ENCODE results near the genes RTEL1, SAMD10 and LKAAEAR1.

- CAGE, long polyA plus RNA: no peak
- RRBS: 96% methylated on average over 5 of the region's 58 CpGs
These were observed 15.8 kb upstream of the HELZ2 start for GRCh38 chr20:63589528-63590580.

- CAGE, long polyA plus RNA: no peak
- RRBS: 18% methylated on average over 26 of the region's 65 CpGs
These were observed 11.8 kb downstream of the STMN3 start for GRCh38 chr20:63641231-63642000.

- CAGE, long polyA plus RNA: no peak
- RRBS: 1% methylated on average over 8 of the region's 58 CpGs
These were observed 11.2 kb downstream of the STMN3 start for GRCh38 chr20:63642001-63642502.

- CAGE, long polyA plus RNA: start-site peak on the plus strand at chr20:63658298-63658357, 973 and 368 reads in 2 replicates
- RRBS: under 1% methylated on average over 34 of the region's 92 CpGs
These were observed at the start of gene RTEL1 for GRCh38 chr20:63658080-63659291. RTEL1 (plus strand) TSS chr20:63658312.

DNA sequence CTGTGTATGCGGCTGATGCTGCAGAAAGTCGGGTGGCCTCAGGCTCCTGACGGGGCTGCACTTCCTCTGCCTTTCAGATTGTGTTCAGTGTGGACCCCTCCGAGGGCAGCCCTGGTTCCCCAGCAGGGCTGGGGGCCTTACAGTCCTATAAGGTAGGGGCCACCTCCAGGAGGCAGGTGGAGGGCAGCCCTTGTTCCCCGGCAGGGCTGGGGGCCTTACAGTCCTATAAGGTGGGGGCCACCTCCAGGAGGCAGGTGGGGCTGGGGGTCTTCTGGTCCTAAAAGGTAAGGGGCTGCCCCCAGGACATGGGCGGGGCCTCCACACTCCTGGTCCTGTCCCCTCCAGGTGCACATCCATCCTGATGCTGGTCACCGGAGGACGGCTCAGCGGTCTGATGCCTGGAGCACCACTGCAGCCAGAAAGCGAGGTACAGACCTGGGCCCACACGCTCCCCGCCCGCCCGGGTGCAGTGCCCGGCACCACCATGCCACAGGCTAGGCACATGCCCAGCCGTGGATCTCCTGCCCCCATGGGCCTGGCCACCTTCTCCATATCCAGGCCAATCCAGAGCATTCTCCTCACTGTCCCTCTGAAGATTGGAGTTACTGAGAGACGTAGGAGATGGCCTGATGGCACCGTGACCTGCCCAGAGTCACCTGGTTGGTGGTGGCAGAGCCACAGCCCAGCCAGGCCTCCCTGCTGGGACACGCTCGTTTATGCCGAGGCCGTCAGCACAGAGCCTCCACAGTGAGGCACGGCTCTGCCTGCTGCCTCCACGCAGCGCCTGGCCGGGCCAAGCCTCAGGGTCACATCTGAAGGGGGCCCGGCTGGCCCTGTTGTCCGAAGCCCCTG lies 10.8 kb upstream of the TNFRSF6B start:
- CAGE, long polyA plus RNA: no peak
- RRBS: 96% methylated on average over 7 of the region's 28 CpGs

GRCh38 chr20:63698792-63699784 lies 2.6 kb downstream of the TNFRSF6B start:
- CAGE, long polyA plus RNA: no peak
- RRBS: 48% methylated on average over 7 of the region's 26 CpGs

DNA sequence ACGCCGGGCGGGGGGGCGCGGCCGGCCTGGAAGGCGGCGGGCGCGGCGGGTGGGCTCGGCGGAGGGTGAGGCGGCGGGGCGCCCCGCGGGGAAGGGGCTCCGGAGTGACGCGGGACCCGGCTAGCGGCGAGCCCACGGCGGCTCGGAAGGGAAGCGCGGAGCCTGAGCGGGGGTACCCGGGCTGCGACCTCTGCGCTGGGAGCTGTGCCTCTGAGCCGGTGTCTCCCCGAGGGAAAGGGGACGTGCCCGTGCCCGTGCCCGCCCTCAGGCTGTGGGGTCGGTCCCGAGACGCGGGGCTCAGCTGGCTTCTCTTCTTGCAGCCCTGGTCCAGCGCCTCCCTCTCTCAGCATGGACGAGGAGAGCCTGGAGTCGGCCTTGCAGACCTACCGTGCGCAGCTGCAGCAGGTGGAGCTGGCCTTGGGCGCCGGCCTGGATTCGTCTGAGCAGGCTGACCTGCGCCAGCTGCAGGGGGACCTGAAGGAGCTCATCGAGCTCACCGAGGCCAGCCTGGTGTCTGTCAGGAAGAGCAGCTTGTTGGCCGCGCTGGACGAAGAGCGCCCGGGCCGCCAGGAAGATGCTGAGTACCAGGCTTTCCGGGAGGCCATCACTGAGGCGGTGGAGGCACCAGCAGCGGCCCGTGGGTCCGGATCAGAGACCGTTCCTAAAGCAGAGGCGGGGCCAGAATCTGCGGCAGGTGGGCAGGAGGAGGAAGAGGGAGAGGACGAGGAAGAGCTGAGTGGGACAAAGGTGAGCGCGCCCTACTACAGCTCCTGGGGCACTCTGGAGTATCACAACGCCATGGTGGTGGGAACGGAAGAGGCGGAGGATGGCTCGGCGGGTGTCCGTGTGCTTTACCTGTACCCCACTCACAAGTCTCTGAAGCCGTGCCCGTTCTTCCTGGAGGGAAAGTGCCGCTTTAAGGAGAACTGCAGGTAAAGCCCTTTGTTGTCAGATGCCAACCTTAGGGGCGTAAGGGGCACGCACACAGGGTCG lies 690 bp downstream of the ZGPAT start:
- CAGE, long polyA plus RNA: no peak
- RRBS: 4% methylated on average over 32 of the region's 83 CpGs

DNA sequence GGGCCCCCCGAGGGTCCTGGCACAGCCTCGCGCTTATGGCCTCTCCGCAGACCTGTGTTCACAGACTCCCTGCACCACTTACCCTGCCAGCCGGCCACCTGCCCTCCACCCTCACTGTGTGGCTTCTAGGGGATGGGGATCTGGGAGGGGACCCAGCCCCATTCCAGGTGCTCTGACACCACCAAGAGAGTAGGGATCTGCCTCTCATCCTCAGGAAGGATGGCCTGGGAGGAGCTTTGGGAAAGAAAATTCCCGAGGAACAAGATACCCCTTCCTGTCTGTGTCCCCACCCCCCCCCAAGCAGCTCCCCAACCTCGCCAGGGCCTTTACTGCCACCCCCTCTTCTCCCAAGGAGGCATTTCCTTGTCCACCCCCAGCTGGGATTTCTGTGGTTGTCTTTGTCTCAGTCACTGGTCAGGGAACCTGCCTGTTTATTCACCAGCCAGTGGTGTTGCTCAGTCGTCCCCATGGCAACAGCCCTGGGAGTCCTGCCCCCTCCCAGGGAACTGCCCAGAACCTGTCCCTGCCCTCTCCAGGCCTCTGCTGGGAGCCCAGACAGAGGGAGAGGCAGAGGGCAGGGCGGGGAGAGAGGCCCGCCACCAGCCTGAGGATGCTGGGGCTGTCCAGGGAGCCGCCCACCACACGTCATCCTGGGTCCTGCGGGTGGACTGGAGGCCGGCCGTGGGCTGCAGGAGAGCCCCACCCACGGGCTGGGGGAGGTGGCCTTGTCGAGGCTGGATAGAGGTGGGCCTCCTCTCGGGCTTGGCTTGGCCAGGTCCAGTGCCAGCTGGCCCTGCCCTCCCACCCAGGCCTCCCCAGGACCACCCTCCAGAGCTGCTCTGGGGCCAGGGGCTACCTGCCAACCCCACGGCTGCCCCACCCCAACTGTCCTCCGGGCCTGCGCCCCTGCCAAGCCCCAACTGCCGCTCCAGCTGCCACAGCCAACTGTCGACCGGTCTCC lies 3.9 kb upstream of the ZBTB46 start:
- CAGE, long polyA plus RNA: no peak
- RRBS: 40% methylated on average over 5 of the region's 24 CpGs

DNA sequence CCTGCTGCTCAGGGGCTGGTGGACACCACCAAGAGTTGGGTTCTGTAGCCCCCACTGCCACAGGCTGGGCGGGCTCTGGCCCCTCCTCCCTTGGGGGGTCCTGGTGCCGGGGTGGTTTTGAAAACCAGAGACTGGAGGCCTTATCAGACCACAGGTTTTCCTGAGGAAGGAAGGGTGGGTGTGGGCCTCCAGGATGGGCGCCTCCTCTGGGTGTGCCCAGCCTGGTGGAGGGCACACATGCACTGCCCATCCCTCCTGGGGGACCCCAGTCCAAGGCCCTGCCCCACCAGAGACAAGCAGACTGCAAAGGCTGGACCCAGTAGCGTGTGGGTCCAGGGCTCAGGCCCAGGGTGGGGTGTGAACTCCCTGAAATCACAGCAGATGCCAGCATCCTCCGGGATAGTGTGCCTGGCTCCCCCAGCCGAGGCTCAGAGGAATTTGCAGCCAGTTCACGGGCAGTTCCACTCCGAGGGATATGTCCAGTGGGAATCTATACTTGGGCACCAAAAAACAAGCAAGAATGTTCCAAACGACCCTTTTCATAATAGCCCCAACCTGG lies 13.5 kb upstream of the ZBTB46 start:
- CAGE, long polyA plus RNA: no peak
- RRBS: no CpG with 5 or more reads among the region's 9 CpGs

DNA sequence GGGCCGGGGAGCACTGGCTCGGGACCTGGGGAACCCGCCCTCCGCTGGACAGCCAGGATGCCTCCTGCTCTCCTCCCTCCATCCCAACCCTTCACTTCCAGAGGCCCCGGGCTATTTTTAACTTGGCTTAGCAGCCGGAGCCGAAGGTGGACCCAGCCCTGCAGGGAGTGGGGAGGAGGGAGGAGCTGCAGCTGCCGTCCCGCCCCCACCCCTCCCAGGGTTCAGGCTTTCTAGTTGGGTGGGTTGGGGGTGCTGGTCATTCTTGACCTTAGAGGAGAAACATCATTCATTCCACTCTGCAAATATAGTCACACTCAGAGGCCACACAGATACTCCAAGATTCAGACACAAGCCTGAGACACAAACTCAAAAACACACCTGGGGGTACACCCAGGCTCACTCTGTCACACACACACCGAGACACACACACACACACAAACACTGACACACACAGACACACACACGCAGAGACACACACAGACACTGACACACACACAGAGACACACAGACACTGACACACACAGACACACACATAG lies 14.7 kb upstream of the ABHD16B start:
- CAGE, long polyA plus RNA: no peak
- RRBS: 2% methylated on average over 4 of the region's 11 CpGs

DNA sequence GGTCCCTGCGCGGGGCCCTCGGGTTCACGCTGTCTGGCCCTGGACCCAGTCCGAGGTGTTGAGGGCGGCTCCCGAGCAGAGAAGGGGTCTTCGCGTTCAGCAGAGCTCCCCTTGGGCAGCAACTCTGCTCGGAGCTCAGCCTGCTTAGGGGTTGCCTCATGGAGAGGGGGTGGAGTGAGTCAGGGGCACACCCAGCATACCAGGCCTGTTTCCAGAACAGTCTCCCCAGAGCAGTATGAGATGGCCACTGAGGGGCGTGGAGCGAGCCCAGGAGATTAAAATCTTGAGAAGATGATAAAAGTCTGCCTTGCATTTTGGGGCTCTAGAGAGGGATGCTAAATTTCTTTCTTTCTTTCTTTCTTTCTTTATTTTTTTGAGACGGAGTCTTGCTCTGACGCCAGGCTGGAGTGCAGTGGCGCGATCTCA lies 692 bp downstream of the TPD52L2 start:
- CAGE, long polyA plus RNA: no peak
- RRBS: no CpG with 5 or more reads among the region's 16 CpGs

DNA sequence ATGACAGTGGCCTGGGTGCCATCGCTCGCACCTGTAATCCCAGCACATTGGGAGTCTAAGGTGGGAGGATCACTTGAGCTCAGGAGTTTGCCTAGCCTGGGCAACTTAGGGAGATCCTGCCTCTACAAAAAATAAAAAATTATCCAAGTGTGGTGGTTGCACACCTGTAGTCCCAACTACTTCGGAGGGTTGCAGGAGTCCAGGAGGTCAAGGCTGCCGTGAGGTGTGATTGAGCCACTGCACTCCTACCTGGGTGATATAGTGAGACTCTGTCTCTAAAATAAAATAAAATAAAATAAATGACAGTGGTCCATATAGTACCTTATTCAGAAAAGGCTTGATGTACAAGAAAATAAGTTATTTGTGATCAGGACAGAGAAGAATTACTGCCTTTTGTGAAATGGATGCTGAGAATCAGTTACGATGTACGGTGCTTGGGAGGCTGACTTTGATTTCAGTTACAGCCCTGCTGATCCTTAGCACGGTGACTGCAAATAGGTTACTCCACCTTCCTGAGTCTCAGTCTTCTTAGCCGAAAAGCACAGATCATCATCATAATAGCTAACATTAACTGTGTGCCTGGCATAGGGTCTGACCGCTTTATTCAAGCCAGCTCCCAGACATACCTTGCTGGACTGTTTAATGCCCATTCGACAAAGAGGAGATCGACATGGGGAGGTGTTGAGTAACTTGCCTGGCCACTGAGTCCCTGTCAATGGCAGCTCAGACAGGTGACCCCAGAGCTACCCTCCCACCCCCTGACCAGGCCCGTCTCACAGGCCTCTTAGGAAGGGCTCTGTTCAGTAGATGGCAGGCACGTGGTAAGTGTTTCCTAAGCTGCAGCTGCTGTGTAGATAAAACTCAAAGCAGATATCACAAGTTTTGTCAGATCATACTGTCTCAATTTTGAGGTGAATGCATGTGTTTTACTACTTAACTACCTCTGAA lies 12.2 kb downstream of the DNAJC5 start:
- CAGE, long polyA plus RNA: no peak
- RRBS: no CpG with 5 or more reads among the region's 13 CpGs

- CAGE, long polyA plus RNA: no peak
- RRBS: no CpG with 5 or more reads among the region's 7 CpGs
These were observed 20.5 kb downstream of the DNAJC5 start for GRCh38 chr20:63915361-63915954.

- CAGE, long polyA plus RNA: no peak
- RRBS: 79% methylated on average over 2 of the region's 13 CpGs
These were observed 5.2 kb downstream of the UCKL1 start for GRCh38 chr20:63950917-63951419.

DNA sequence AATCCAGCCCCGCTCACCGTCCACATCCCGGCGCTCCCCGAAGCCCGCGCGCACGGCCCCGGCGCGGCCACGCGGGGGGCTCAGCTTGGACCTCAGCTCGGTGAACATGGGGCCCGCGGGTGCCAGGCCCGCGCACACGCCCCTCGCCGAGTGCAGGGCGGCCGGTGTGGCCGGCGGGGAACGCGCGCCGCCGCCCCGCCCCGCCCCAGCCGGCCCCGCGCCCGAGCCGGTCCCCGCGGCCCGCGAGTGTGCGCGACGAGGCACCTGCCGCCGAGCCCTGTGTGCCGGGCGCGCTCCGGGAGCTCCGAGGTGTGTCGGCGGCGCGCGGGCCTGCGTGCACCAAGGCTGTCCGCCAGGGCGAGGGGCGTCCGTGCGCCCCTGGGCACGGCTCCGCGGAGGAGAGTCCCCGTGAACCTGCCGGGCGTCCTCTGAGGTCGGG lies at the start of gene SAMD10:
Gene SAMD10 (minus strand): TSS at position 283 of the 439 bp plus-strand sequence.
- CAGE, long polyA plus RNA: no peak
- RRBS: 3% methylated on average over 39 of the region's 70 CpGs

GRCh38 chr20:63979799-63980706 lies 611 bp upstream of the SAMD10 start:
- CAGE, long polyA plus RNA: no peak
- RRBS: 12% methylated on average over 10 of the region's 25 CpGs

DNA sequence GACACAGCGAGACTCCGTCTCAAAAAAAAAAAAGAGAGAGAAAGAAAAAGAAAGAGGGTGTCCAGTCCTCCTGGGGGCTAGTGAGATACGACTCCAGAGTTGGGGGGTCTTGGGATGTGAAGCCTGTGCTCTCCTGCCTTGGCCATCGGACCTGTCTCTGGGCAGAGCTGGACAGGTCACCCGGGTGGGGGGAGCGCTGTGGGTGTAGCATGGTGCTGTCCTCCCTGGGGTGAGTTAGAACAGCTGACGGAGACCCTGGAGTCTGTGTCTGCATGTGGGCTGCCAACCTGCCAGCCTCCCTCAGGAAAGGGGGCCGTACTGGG lies 2.5 kb downstream of the SOX18 start:
- CAGE, long polyA plus RNA: no peak
- RRBS: no CpG with 5 or more reads among the region's 8 CpGs

GRCh38 chr20:64063474-64064020 lies 549 bp downstream of the TCEA2 start:
- CAGE, long polyA plus RNA: no peak
- RRBS: under 1% methylated on average over 17 of the region's 36 CpGs

- CAGE, long polyA plus RNA: no peak
- RRBS: 3% methylated on average over 53 of the region's 136 CpGs
These were observed at the start of gene LKAAEAR1 for GRCh38 chr20:64083220-64084462. LKAAEAR1 (minus strand) TSS chr20:64084398.

- CAGE, long polyA plus RNA: no peak
- RRBS: no CpG with 5 or more reads among the region's 16 CpGs
These were observed 43.6 kb upstream of the PCMTD2 start for GRCh38 chr20:64211941-64212407.